Hematopoietic multipotent progenitor cell (in vitro differentiated cells): ENCODE results near the gene OPRM1.

GRCh38 chr6:152331161-152331979, 305.8 kb downstream of the SYNE1 start:
- CAGE, long polyA plus RNA, result no peak

DNA sequence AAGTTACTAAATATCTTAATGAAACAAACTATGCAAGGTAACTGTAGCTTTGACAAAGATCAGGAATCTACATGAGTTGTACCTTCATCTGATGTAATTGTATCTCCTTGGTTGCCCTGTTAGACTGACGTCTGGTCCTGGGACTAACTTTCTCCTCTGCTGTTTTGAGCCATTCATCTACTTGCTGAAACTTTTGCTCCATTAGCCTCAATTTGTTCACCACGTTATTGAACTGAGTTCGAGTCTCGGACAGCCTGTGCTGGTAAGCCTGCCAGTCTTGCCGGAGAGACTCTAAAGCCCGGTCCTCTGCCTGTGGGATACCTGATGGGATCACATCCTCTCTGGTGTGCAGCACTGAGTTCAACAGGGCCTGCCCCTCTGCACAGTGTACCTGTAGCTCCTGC, 282.6 kb downstream of the SYNE1 start:
- CAGE, long polyA plus RNA, result no peak

DNA sequence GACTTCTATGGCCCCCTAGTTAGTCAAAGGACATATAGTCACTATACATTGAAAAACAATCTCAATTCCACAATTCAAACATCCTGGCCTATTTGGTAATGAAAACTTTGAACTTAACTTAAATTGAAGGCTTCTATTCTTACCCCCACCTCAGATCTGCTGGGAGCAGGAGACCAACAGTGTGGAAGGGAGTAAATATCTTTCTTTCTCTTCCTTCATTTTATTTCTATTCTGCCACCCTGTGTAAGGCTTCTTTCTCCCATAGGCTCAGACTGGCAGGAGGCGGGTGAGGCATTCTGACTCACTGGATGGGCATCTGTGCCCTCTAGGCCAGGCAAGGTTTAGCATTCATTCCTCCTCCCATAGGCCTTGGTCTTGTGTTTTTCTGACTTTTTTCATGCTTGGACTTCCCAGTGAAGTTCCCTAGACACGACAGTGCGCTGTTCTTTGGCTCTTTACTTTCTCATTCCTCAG, 235.3 kb downstream of the SYNE1 start:
- CAGE, long polyA plus RNA, result no peak

- CAGE, long polyA plus RNA, result no peak
These were observed 2.1 kb upstream of the MYCT1 start for GRCh38 chr6:152695594-152696063.

- CAGE, long polyA plus RNA, result no peak
These were observed 1.2 kb upstream of the MYCT1 start for GRCh38 chr6:152696540-152696942.

- CAGE, long polyA plus RNA, result no peak
These were observed 4.3 kb upstream of the FBXO5 start for GRCh38 chr6:152987104-152987566.

DNA sequence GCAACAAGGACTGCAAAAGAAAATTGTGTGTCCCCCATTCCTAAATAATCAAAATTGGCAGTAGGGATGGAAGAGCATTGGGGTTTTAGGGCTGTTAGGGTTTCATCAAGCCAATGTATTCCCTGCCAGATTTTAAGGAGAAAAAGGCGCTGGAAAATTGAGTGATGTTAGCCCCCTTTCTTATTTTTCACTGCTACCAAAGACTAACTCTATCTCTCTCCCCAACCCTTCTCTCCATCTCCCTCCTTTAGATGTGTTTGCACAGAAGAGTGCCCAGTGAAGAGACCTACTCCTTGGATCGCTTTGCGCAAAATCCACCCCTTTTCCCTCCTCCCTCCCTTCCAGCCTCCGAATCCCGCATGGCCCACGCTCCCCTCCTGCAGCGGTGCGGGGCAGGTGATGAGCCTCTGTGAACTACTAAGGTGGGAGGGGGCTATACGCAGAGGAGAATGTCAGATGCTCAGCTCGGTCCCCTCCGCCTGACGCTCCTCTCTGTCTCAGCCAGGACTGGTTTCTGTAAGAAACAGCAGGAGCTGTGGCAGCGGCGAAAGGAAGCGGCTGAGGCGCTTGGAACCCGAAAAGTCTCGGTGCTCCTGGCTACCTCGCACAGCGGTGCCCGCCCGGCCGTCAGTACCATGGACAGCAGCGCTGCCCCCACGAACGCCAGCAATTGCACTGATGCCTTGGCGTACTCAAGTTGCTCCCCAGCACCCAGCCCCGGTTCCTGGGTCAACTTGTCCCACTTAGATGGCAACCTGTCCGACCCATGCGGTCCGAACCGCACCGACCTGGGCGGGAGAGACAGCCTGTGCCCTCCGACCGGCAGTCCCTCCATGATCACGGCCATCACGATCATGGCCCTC, at the start of gene OPRM1:
Gene OPRM1, plus strand, starts transcription at position 331 of the 863 bp plus-strand sequence.
- CAGE, long polyA plus RNA, result no peak

DNA sequence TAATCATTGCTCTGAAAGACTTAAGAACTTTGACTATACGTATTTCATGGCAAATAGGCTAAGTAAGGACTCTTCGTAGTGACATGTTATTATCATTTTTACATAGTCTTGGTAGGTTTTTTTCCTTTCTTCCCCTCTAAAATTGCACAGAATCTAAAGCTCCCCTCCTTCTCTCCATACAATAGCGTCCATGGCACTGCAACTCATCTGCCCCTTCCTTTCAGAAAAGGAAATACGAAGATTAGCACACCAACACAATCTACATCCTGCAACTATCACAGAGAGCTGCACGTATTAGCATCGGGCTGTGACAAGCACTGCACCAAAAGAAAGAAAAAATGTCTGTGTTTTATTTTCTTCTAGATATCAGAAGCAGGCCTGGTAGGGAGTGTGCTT, 124.7 kb downstream of the IPCEF1 start:
- CAGE, long polyA plus RNA, result no peak

GRCh38 chr6:154250068-154250363, 106.6 kb downstream of the IPCEF1 start:
- CAGE, long polyA plus RNA, result no peak

GRCh38 chr6:154292613-154293170, 63.9 kb downstream of the IPCEF1 start:
- CAGE, long polyA plus RNA, result no peak

DNA sequence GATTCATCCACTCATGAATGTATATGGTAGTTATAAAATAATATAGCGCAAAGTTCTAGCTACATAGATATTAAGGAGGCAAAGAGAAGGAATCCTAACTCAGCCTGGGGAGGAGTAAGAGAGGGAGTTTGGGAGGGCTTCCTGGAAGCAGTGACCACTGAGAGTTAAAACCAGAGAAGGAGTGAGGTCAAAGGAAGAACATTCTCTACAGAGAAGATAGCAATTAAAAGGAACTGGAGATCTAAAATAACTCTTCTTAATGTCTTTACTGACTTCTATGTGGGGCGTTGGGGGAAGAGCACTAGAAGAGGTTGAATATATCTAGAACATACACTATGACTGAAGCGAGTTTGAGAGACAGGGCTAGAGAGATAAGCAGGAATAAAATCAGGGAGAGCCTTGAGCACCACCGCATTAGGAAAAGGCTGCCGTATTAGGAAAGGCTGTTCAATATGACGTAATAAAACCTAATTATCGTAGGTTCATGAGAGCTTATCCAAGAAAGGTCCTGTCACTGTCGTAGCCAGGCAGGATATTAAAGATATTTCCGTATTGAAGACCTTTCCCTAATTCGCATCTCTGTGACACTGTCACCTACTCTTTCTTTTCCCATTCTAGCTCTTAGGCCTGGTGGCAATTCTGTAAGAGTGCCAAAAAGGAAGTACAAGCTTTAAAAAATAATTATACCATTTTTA, 81.9 kb upstream of the CNKSR3 start:
- CAGE, long polyA plus RNA, result no peak

DNA sequence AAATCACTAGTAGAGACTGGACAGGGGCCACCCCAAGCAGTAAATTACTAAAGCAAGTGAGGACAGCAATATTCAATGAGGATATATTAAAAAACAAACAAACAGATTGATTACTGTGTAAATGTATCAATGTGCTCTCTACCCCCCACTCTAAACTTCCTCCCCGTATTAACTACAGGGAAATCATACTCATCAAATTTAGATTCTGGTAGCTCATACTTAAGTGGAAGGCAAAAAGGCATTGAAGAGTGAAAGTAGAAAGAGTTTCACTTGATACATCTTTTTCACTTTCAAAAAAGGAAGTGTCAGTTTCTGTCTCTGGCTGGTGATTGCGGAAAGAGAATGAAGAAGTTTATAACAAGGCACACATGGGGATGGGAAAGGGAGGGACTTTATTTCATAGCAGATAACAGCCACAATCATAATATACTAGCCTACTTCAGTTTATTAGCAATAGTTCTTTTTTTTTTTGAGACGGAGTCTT, 49.1 kb upstream of the SCAF8 start:
- CAGE, long polyA plus RNA, result no peak

DNA sequence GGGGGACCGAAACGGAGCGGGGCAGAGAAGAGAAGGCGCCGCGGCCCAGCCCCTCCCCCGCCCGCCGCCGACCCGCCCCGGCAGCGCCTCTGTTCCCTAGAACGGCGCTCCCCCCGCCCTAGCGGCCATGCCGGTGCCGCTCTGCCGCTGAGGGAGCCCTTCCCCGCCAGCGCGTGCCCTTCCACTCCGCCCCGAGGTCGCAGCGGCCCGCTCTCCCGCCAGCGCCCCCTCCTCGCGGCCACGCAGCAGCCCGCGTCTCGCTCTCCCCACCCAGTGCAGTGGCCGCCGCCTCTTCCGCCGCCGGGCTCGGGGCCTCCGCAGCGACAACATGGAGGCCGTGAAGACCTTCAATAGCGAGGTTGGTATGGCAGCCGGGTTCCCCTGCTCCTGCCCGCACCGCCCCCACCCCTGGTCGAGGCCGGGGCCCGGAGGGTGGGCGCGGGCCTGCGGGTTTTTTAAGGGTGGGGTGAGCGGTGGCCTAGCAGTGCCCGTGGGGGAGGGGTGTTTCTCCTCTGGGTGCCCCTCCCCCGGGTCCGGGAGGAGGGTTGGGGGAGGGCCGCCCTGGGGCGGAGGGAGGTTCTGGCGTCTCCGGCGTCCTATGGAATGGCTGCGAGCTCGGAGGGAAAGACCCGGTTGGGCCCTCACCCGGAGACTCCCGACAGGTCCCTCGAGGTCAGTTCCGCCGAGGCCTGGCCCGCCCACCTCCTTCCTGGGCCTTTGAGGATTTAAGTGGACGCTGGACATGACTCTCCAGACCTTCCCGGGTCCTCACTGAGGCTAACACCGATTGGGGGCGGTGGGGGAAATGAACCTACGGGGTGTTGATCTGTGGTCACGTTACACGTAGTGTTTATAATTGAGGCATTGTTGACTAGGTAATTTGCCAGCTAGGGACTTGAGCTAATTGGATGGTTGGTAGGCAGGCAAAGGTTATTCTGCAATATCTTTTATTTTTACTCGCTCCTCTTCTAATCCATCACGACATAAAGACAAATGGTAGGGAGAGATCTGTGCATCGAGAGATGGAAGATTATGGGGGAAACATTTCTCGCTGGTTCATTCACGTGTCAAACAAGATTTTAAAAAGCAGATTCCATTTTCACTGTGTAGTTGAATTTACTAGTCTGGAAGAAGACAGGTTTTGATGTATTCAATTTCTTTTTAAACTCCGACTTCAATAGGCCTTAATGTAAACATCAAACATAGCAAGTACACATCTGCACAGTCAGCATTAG, 774 bp downstream of the SCAF8 start:
- CAGE, long polyA plus RNA, result no peak

GRCh38 chr6:154771615-154772099, 38.4 kb downstream of the SCAF8 start:
- CAGE, long polyA plus RNA, result no peak

DNA sequence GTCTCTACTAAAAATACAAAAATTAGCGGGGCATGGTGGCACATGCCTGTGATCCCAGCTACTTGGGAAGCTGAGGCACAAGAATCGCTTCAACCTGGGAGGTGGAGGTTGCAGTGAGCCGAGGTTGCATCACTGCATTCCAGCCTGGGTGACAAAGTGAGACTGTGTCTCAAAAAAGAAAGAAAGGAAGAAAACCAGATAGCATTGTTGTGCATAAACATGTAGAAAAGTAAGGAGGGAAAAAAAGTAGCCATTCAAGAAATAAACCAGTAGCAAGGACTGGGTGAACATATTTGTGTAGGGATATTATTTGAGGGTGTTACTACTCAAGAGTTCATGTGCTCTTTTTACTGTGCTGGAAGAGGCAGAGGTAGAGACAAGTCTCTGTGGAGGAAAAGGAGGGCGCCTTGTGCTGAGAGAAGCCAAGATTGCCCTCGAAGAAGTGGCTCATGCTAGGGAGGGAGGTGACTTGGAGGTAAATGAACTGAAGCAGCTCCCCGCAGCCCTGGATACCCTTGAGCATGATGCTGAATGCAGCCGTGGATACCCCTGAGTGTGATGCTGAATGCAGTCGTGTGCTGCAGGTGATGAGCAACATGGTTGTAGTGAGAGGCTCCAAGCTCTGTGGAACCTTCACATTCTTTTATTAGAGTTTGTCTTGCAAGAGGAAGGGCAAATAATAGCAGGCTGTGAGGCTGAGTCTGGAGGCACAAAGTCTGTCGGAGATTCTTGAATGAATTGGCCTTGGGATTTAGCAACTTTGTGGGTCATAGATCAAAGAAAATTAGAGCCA, 120.5 kb upstream of the TIAM2 start:
- CAGE, long polyA plus RNA, result no peak

- CAGE, long polyA plus RNA, result no peak
These were observed 18.4 kb downstream of the TIAM2 start for GRCh38 chr6:155013527-155013945.

- CAGE, long polyA plus RNA, result no peak
These were observed 90.5 kb downstream of the TIAM2 start for GRCh38 chr6:155085347-155086226.

GRCh38 chr6:155153884-155154644, 109.7 kb upstream of the CLDN20 start:
- CAGE, long polyA plus RNA, result no peak

DNA sequence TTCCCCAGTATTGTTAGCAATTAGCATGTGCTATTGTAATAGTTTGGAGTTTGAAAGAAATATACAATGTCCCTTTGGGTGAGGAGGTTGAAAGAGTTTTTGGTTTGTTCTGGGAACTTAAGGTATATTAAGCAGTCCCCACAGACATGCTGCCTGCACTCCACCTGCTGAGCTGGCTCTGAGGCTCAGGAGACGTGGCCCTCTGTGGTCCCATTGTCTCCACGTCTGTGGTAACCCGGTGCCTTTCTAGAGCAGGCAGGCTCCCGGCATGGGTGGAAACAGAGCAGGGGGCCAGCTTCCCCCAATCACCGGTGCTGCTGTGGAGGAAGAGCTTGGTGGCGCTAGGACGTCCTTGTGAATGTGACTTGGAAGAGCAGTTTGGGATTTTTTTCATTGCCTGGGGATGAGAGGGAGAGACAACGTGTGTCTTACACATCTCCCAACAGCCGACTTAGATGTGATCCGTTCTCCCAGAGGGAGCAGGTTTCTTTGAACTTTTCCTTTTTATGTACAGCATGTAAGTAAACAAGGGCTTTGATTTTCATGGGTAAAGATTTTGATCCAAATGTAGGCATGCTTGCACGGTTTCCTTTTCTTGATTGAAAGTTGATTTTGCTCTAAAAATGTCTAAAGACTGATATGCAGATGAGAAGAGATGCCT, 47.1 kb upstream of the CLDN20 start:
- CAGE, long polyA plus RNA, result no peak

DNA sequence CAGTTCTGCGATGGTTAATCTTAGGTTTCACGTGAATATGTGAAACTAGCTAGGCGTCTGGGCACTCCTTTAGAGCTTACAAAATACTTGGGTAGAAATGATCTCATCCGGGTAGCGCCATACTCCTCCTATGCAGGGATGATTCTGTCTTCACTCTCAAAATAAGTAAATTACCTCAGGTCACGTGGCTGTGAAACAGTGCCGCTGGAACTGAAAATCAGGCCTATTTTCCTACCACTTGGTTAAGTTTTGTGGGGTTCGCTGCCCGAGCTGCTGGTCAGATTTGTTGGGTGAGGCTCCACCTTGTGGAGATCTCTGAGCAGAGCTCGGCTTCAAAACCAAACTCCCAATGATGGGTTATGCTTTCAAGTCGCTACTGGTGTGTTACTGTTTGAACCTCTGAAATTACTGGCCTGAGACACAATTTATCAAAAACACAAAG, 15.5 kb upstream of the CLDN20 start:
- CAGE, long polyA plus RNA, result no peak